Hair follicle dermal papilla cell (primary cell): ENCODE measurements around a stretch of chr10.

- CAGE, long polyA plus RNA, result no peak
These were observed 148.3 kb downstream of the ARID5B start for GRCh38 chr10:62049809-62050250.

DNA sequence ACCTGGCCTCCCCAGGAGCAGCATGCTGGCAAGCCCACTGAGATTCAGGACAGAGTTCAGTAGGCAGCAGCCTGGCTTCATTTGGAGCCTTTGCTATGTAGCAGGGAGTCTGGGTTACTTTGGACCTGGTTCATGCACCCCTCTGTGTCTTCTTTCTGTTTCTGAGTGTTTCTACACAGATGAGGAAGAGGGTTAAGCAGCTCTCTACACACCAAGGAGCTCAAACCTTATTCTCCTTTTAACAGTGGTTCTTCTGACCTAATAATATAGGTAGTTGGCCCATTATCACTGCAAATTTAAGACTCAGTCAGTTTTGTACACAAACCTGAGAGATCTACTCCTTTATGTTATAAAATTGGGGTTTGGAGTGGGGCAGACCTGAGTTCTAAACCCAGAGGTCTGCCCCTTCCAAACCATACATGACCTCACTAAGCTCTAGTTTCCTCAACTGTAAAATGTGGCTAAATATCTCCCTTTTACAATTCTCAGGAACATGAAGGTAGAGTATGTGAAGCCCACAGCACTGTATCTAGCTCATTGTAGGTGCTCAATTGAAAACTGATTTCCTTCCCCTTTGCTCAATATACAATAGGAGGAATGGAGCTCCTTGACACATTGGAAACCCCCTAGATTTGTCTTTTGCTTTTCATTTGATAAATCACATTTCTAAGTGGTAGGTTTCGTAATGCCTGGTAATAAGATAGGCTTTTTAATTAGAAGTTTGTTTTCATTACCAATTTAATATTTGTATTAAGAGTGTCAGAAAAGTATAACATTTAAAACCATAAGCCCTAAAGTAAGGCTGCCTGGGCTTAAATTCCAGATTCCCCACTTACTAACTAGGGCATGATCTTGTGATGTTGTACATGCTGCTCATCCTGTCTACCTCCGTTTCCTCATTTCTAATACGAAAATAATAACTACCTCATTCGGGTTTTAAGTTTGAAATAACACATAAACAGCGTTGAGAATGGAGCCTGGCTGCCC lies 153.3 kb downstream of the ARID5B start:
- CAGE, long polyA plus RNA, result no peak

- CAGE, long polyA plus RNA, result no peak
These were observed 155.8 kb downstream of the ARID5B start for GRCh38 chr10:62057203-62057849.

DNA sequence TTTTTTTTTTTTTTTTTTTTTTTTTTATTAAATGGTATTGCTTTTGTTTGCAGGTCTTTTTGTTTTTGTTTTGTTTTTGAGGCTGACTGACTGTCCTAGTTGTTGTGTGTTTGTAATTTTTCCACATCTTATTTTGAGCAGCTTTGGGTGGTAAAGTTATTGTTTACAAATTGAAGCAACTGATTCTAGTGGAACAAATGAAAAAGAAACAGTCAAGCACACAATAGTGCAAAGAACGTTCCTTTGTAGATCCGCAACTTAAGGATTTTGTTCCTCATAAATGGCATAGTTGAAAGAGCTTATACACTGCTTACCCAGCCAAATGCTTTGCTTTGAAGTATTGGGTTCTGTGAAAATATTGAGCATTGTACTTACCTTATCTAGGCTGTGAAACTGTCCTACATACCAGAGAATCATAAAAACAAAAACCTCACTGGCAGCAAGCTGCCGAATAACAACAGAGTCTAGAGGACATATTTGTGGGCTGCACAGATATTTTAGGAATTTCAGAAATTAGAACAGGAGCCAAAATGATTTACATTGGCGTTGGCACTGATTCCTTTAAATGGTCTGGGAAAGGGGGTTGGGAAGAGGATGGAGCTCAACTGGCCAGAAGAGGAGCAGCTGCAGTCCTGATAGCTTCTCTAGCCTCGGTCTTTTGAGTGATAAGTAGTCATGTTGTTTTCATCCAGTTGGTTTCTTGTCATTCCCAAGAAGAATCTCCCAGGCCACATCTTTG lies 174.8 kb downstream of the RTKN2 start:
- CAGE, long polyA plus RNA, result no peak

- CAGE, long polyA plus RNA, result no peak
These were observed 81.5 kb downstream of the RTKN2 start for GRCh38 chr10:62186944-62187759.

GRCh38 chr10:62503090-62503557 lies 129.0 kb downstream of the ZNF365 start:
- CAGE, long polyA plus RNA, result no peak

- CAGE, long polyA plus RNA, result no peak
These were observed 186.3 kb upstream of the ADO start for GRCh38 chr10:62618120-62618646.

DNA sequence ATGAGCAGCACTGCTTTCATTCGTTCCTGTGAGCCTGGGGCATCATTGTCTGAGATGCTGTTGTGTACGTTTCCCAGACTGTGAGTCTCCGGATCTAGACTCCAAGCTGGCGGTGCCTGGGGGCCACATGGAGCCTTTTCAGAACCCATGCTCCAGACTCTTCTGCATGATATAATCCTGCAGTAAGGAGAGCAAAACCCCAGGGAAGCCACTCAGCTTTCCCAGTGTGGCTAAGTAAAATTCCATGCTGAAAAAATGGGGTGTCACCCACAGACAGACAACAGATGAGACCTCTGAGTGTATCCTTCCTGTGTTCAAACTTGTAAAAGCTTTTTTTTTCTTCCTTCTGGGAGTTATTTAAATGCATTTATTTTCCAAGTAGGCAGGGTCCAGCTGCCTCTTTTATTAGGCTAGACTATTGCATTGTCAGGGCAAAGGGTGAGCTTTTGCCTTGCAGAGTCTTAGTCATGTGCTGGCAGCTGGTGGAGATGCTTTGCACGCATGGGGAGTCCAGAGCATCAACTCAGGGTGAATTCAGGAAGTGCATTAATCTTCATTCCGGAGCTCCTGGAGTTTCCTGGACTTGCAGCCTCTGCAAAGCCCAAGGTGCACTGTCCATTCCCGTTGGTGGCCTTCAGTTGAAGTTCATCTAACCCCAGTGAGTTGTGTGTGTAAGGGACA lies 185.7 kb upstream of the ADO start:
- CAGE, long polyA plus RNA, result no peak

- CAGE, long polyA plus RNA, result no peak
These were observed 146.0 kb upstream of the ADO start for GRCh38 chr10:62658465-62658906.

GRCh38 chr10:62732864-62733959 lies 71.3 kb upstream of the ADO start:
- CAGE, long polyA plus RNA, result no peak

DNA sequence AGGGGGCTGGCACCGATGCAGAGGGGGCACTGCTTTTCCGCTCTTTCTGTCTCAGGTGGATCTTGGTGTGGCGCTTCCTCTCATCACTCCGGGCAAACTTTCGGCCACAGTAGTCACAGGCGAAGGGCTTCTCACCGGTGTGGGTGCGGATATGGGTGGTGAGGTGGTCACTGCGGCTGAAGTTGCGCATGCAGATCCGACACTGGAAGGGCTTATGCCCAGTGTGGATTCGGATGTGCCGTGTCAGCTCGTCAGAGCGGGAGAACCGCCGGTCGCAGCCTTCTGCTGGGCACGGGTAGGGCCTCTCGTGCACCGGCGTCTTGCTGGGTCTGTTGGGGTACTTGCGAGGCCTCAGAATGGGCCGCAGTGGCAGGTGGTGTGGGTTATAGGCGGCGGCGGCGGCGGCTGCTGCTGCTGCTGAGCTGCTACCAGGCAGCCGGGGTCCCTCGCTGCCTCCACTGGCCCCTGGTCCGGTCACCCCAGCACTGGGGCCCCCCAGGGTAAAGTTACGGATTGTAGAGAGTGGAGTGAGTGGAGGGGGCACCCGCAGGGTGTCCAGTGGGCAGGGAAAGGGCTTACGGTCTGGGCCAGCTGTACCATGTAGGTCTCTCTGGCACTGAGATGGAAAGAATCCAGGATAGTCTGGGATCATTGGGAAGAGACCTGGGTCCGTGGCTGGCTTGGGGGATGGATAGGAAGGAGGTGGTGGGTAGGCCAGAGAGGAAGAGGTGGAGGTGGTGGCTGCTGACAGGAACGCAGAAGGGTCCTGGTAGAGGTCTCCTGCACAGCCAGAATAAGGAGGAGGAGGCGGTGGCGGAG lies 2.6 kb downstream of the EGR2 start:
- CAGE, long polyA plus RNA, result no peak

- CAGE, long polyA plus RNA, result no peak
These were observed 1.2 kb downstream of the EGR2 start for GRCh38 chr10:62814803-62815607.

DNA sequence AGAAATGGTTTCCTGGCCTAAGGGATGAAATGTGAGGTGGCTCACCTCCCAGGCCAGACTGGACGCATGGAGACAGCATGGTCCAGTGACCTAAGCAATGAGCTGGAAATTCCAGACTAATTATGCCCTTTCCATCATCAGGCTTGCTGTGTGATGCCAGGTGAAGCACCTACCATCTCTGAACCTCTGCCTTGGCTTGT lies 146.9 kb upstream of the NRBF2 start:
- CAGE, long polyA plus RNA, result no peak

GRCh38 chr10:63034351-63034712 lies 98.8 kb upstream of the NRBF2 start:
- CAGE, long polyA plus RNA, result no peak

GRCh38 chr10:63201344-63201704 lies 68.2 kb downstream of the NRBF2 start:
- CAGE, long polyA plus RNA, result no peak

DNA sequence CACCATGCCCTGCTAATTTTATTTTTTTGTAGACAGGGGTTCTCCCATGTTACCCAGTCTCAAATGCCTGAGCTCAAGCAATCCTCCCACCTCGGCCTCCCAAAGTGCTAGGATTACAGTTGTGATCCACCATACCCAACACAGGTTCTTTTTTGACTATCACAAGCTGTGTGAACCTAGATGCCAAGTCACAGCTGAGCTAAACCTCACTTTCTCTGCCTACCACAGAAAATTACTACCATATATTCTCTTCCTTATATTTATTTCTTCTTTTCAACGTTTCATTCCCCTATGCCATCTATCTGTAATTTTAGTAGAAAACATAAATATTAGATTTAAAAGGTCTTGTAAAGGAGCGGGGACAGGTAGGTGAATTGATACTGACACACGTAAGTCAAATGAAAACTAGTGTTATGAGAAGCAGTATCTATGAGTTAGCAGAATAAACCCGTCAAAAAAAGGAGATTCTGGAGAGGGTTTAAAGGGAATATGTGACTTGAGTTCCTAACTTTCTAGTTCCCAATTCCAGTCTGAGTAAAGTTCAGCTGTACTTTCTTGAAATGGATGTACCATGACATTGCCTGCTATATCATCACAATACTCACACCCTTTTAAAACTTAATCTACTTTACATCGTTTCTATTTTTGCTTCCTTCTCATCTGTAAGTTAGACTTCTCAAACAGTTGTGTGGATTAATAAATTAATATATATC lies 122.0 kb downstream of the NRBF2 start:
- CAGE, long polyA plus RNA, result no peak

DNA sequence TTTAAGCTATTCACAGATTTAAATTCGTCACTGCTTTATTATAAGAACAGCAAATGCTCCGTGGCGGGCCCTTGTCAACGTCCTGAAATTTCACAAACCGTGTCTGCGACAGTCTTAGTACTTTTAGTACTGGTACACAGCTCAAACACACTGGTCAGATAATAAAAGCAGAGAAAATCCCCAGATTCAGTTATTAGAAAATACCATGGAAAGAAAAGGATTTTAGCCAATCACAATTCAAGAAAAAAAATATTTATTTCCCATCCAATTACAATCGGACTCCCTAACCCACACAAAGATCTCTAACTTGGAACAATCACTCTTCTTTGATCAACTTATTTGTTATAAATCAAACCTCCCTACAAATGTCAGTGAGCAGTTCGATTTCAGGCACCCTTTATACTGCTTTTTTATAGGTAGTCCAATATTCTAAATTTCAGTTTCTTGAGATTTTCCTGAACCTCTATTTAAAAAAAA lies 802 bp upstream of the JMJD1C start:
- CAGE, long polyA plus RNA, result no peak

GRCh38 chr10:63486565-63487158 lies 20.9 kb upstream of the JMJD1C start:
- CAGE, long polyA plus RNA, result no peak

DNA sequence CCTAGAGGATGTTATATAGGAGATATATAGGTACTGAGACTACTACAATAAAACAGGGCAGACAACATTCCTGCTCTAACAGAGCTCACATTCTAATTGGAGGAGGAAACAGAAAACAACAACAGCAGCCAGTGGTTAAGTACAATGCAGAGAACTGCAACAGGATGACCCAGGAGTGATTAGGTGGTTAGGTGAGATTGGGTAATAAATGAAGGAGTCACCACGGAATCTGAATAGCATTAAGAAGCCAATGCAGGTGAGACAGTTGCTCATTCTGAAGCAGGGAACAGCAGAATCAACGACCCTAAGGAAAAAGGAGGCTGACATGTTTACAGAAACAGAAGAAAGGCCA lies 17.0 kb upstream of the REEP3 start:
- CAGE, long polyA plus RNA, result no peak

DNA sequence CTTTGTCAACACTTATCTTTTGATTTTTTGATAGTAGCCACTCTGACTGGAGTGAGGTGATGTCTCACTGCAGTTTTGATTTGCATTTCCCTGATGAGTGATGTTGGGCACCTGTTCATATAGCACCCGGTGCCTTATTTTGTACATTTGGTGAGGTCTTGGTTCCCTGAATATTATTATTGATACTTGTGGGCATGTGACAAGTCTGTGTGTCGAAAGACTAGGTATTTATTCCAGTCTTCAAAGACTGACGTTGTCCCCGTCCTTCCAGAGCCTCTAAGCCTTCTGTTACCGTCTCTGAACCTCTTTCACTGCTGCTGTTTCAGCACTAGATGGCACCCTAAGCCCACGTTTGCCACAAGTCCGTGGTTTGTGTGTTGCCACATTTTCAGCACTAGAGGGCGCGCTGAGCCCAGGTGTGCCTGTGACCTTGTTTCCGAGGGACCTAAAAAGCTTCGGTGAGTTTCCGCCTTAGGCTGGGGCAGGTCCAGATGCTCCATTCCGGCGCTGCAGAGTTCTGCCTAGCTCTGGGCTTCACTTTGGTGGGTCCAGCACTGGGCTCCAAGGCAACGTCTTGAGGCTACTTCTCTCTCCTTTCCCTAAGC lies 519.9 kb downstream of the REEP3 start:
- CAGE, long polyA plus RNA, result no peak